Mesangial cell (primary cell): Measurements from ENCODE around the genes ACAN and MESP1.

- RAMPAGE, long total RNA: no peak
Measured at GRCh38 chr15:88627441-88627822, 6.3 kb downstream of the AEN start.

DNA sequence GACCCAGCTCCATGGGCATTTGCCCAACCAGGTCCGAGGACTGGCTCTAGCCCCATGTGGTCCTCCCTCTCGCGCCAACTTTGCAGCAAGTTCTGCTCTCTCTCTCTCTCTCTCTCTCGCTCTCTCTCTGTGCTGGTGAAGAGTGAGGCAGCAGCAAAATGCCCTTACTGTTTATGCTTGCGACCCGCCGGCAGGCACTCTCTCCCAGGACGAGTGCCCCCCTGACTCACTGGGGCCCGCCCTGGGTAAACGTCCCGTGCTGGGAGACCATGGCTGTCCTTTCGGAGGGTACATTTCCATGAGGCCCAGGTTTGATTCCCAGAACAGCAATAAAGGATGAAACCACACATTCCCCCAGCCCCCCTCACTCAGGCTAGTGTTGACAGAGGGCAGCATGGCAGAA is 78.0 kb downstream of the ISG20 start:
- RAMPAGE, long total RNA: no peak

DNA sequence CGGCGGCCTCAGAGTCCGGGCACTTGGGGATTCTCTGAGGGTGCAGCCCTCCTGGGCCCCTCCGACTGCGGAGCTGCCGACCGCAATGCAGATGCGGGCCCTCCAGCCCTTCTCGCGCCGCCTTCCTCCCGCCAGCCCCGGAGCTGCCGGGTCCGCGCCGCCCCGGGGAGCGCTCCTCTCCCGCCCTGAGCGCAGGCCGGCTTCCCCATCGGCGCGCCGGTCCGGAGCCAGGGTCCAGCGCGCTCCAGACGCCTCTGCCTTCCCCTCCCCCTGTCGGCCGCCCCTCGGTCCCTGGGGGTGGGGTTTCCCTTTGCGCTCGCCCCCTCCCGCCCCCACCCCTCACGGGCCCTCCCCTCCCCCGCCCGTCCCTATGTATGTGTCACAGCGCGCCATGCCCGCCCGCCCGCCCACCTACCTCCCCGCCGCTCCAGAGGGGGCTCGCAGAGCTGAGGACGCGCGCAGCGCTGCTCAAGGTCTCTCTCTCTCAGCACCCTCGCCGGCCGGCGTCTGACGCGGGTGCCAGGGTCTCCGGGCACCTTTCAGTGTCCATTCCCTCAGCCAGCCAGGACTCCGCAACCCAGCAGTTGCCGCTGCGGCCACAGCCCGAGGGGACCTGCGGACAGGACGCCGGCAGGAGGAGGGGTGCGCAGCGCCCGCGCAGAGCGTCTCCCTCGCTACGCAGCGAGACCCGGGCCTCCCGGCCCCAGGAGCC is at the start of gene ACAN:
Gene ACAN, plus strand, starts transcription at position 402 of the 712 bp plus-strand sequence.
- RAMPAGE, long total RNA: no peak

GRCh38 chr15:89088853-89089404 is 673 bp downstream of the ABHD2 start:
- RAMPAGE, long total RNA: no peak

DNA sequence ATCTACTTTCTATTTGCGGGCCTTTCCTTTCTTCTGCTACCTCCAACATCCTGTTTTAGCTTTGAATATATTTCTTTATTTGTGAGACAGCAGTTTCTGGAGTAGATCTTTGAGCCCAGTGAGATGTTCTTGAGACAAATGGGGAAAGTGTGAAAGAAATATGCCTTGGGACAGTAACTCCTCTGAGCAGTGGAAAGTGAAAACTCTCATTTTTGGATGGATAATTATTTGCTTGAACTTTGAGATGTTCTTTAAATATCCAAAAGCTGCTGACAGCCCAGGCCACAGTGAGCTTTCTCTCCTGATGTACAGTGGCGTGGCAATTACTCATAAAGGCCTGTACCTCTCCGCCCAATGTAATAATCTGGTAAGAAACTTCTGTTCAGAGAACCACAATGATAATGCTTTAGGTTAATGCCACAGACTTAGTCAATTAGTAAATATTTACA is 12.9 kb downstream of the ABHD2 start:
- RAMPAGE, long total RNA: no peak

GRCh38 chr15:89116090-89116898 is 28.0 kb downstream of the ABHD2 start:
- RAMPAGE, long total RNA: no peak

DNA sequence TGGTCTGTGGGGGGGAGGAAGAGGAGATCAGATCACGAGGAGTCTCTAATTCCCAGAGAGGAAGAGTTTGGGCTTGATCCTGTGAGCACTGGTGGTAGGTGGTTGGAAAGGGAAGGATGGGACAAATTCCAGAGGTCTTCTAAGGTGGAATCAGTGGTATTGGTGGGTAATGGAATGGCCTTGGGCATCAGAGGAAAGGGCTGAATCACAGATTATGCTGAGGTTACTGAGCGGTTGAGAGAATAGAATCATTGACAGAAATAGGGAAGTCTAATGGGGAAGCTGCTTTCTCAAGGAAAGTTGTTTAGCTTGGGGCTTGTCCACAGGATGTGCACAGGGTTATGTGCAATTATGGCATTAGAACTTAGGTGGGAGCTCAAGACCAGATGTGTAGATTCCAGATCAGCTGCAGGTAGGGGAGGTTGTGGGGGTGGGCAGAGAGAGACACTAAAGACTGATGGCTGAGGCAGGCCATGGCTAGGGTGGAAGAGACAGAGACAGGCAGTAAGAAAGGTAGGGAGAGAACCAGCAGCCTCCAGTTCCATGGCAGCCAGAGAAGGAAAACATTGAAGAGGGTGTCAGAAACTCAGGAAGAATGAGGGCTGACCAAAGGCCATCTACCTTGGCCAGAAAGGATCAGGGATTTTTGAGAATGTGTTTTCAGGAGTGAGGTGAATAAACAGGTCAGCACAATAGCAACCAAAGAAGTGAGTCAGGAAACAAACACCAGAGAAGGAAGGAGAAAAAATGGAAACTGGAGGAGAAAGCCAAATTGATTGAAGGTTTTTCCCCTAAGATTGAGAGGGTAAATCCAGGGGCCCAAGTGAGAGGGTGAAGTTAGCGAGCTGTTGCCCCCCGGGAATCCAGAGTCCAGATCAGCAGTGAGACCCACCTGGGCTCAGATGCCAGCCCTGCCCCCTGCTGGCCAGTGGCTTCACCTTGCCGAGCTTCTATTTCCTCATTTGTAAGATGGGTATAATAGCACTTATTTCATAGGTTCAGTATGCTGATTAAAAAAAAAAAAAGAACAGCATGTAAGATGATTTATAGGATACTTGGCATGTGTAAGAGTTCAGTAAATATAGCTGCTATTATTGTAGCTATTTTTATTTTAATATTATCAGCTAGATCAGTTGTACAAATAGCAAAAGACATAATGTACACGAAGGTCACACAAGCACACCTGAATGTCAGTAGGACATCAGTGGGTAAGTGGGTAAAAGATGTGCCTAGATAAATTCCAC is 40.9 kb downstream of the ABHD2 start:
- RAMPAGE, long total RNA: no peak

DNA sequence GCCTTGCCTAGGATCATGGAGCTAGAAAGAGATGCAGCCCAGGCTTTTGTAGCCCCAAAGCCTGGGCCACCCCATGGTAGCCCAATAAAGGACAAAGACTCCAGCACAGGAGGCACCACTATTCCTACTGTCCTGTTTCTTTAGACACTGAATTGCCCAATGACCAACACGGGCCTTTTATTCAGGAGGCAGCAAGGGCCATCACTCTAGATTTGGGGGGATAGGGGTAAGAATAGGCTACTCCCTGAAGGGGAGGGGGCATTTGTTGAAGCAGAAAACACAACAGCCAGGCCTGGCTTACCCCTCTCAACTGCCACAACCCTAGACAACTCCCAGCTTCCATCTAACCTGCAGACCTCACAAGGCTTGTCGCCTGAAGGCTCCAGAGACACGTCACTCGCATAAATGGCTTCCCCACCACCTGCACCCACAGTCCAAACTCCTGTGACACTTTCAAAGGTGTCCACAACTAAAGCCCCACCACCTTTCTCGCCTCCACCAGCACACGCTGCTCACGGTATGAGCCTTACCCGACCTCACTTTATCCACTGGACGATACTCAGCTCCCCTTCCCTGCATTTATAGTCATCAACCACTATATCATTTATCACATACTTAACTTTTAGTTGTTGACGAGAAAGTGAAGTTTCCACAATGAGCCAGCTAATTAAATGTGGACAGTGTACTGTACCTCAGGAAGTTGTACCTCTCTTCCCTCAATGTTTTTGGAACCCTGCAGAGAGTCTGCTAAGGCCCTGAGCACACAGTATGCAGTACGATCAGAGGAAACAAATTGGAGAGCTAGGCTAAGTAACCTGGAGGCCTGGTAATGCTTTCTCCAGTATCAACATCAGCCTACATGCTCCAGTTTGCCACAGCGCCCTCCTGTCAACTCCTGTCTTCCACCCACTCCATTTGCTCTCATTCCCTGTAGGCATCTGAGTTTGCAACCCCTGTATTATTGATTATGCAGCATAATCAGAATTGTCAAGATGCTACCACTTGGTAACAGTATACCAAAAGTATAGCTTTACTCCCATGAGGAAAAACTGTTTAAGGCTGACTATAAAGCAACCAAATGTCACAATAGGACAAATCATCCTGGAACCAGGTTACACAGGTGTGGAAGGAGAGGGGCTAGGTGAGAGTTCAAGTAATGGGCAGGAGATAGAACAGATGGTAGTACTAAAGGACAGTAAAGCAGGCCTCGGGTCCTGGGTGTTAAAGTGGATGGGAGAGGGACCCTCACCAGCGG is 14.7 kb downstream of the POLG start:
- RAMPAGE, long total RNA: no peak

DNA sequence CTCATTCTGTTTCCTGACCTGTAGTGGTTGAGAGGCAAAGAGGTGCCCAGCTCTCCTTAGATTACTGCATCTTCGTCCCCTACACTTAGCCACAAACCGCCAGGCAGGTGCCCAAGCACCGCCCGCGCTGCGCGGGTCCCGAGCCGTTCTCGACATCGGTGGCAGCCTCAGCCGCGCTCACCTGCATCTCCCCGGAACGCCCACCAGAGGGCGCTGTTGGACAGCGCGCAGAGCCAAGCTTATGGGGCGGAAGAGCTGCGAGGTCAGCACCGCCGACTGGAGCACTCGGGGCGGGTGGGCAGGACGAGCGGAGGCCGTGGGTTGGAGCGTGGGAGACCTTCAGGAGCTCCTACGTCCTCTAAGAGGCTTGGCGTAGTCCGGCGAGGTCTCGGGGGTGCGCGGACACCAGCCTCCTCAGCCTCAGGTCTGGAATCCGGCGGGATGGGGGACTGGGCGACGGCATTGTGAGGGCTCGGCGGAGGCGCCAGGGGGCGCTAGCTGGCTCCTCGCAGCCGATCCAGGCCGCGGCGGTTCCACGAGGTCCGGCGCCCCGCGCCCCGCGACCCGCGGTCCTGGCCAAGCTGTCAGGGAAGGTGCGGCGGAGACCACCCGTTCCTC is 24.1 kb upstream of the POLG start:
- RAMPAGE, long total RNA: no peak

- RAMPAGE, long total RNA: no peak
Measured at GRCh38 chr15:89400493-89401482, 66.2 kb upstream of the POLG start.

DNA sequence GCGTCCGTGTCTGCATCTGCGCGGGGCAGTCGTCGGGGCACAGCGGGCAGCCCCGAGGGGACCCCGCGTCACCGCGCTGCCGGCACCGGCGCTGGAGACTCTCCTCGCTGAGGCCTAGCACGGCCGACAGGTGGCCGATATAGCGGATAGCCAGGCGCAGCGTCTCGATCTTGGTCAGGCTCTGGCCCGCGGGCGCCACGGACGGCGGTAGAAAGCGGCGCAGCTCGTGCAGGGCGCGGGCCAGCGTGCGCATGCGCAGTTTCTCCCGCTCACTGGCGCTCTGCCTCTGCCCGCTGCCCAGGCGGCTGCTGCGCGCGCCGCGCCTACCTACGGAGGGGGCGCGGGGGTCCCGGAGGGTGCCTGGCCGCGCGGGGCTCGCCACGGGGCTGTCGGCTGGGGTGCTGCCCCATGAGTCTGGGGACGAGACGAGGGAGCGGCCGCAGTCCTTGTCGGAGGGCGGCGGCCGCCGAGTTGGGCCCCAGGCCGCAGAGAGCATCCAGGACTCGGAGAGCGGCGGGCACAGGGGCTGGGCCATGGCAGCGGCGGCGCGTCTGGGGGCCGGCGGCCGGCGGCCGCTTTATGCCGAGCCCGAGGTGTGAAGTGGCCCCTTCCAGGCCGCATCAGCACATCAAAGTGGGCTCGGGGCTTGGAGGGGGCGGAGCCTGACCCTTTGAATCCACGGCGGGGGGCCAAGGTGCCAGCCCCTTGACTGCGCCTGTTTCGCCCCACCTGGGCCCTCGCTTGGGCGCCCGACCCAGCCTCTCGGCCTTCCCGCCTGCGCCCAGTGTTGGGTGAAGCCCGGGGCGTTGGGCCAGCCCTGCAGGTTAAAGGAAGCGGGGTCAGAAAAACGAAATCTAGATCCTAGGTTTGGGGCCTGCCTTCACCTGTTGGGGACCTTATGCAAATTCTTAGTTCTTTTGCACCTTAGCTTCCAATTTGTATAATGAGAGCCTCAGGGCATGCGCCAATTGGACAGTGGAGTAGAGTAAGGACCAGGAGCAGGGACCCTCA is at the start of gene MESP1:
Gene MESP1, minus strand, starts transcription at position 553 of the 1,011 bp plus-strand sequence.
- RAMPAGE, long total RNA: no peak

- RAMPAGE, long total RNA: no peak
Measured at GRCh38 chr15:89791902-89792779, 16.0 kb downstream of the MESP2 start.

- RAMPAGE, long total RNA: no peak
Measured at GRCh38 chr15:89824019-89824696, 9.5 kb upstream of the ANPEP start.

DNA sequence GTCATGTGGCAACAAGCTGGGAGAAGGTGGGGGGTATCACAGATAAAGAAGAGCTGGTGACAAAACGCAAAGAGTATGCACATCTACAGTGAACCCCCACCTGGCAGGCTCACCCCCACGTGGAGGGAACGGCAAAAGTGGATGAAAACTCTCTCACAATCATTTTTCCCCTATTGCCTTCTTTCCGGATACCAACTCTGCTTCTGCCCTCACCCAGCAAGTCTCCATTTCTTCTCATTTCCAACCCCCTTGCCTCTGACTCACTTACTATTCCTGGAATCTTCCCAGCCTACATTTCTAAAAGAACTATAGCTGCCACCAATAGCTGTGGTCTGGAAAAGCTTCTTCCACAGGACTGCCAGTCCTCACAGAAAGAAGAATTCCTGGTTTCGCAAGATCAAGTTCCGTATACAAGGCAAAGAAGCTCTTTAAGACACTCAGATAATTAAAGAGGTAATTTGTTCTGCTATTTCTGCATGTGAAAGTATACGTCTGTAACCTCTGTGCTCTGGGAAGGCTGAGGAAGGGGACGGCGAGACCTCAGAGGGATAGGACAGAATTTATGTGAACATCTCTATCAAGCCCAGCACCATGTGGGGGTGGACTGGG is 21.9 kb upstream of the ANPEP start:
- RAMPAGE, long total RNA: no peak

- RAMPAGE, long total RNA: no peak
Measured at GRCh38 chr15:89910856-89911678, 1.7 kb downstream of the ARPIN start.

DNA sequence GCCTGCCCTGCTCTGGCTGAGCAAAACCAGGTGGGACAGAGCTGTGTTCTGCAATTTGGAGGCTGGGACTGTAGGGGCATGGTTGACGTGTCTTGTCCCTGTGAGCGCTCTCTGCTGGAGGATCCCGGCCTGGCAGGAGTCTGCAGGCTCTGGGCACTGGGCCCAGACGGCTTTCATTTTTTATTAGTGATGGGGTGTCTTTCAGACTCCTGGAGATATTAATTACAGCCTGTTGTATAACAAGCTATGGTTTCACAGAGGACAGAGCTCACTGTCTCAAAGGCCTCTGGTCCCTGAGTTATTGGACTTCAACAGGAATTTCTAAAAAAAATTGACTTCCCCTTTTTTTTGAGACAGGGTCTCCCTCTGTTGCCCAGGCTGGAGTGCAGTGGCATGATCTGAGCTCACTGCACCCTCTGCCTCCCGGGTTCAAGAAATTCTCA is 29.5 kb upstream of the ZNF710 start:
- RAMPAGE, long total RNA: no peak

- RAMPAGE, long total RNA: no peak
Measured at GRCh38 chr15:90004142-90004576, 3.0 kb downstream of the ZNF710 start.

- RAMPAGE, long total RNA: no peak
Measured at GRCh38 chr15:90031113-90031982, 30.2 kb downstream of the ZNF710 start.

GRCh38 chr15:90047944-90048603 is 47.0 kb downstream of the ZNF710 start:
- RAMPAGE, long total RNA: no peak

DNA sequence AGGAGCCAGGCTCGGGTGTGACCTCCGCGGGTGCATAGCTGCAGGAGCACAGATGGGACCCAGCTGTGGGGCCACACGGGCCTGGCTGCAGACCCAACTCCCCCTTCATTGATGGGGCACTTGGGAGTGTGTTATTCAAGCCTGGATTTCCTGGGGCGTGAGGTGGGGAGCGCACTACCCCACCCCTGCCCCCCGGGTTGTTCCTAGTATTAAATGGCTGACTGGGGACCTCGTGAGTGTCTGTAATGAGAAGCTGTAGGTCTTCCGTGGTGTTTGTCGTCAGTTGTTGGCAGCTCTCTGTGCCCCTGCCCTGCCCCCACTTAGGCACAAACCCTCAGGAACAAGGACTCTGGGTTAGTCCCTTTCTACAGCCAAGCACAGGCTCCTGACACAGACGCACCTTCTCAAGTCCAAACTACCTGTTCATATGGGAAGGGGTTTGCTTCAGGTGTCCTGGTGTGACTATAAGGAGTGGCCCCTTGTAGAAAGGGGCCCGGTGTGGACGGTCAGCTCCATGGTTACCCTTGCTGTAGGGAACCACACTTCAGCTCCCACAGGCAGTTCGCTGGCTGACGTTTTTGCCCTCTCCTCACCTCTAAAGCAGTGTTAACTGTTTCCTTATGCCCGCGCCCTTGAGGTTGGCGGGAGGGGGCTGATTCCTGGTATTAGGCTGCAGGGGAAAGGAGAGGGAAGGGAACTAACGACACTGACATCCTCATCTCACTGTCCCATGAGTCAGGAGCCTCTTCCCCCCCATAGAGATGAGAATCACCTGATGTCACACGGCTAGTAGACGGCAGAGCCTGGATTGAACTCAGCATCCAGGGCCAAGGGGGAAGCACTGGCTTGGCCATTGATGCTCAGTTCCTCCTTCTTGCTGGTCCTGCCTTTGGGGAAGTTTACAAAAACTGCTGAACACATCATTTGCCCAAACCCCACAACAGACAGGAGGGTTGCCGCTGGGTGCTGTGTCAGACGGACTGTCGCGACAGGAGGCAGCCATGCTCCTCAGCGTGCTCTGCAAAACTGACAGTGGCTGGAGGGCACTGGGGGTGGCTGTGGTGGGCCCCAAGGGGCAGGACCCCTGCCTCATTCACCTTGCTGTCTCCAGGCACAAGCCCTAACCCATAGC is 38.7 kb downstream of the IDH2 start:
- RAMPAGE, long total RNA: no peak